Glomerular endothelial cell (primary cell): Measurements from ENCODE around the gene MAP2K6.

GRCh38 chr17:68991511-68992482, 36.6 kb upstream of the ABCA8 start:
- RAMPAGE, long total RNA = no peak

- RAMPAGE, long total RNA = no peak
Measured at GRCh38 chr17:69059553-69060396, 952 bp downstream of the ABCA9 start.

DNA sequence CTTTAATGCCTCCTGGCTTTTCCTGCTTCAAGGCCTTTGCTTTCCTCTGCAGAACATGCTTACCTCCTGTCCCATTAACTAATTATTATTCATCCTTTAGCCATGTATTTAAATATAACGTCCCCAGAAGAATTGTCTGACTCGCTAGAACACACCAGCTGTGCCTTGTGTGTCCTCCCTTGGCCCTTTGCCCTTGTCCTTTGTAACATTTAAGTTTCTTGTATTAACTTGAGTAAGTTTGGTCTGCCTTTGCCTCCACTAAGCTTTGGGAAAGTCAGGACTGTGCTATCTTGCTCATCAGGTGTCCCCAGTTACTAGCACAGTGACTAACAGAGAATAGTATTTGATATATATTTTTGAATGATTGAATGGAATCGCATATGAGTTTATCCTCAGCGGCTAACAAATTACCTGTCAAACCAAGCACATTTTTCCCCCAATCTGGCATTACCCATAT, 29.7 kb upstream of the ABCA9 start:
- RAMPAGE, long total RNA = no peak

- RAMPAGE, long total RNA = no peak
Measured at GRCh38 chr17:69414313-69415336, at the start of gene MAP2K6. MAP2K6 (plus strand) TSS chr17:69414697.

DNA sequence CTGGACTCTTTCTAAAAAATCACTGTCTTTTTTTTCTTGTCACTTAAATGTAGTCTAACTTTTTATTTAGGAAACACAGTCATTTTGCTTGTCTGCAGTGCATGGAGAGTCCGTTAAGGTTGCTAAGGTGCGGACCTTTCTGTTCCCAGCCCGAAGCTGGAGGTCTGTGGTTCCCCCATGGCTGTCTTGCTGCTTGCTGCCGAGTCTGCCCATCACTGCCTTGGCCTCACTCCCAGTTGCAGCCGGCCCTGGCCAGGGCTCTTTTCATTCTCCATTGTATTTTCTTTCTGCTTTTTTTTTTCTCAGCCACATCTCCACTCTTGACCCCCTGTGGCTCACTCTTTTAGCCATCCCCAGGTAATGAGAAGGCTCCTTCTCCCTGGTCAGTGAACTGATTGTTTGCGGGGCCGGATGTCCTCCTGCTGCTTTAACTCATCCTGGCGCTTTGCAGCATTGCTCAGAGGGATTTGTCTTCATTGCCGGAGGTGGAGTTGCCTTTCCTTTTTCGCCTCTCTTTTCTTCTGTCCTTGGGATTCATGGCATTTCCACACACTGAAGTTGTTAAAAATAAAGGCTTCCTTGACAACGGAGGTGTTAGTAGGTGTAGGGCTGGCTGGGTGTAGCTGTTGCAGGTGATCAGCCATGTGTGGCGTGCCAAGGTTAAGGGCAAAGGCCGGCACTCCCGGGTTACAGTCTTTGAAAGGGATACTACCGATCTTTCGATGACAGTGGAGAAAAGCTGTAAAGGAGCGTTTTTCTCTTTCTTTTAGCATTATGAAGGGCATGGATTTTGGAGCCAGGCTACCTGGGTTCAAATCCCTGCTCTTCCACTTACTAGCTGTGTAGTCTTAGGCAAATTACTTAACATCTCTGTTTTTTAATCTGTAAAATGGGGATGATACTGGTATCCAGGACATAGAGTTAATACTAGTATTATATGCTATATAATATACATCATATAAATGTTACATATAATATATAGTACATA, 34.1 kb downstream of the MAP2K6 start:
- RAMPAGE, long total RNA = no peak

DNA sequence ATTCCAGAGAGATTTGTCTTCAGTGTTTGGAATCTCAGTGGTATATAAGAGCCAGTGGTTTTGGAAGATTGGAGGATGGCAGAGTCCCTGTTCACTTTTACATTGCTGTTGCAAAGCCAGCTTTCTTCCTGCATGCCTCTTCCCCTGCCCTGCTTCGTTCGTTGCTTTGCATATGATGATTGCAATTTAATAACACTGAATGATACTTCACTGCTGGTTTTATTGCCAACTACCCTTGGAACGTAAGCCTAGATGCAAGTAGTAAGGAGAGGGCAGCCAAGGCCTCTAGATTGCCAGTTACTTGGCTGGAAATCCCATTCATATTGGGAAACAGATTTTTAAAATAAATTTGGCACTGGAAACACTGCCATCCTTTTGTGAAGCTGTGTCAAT, 86.3 kb downstream of the MAP2K6 start:
- RAMPAGE, long total RNA = no peak

DNA sequence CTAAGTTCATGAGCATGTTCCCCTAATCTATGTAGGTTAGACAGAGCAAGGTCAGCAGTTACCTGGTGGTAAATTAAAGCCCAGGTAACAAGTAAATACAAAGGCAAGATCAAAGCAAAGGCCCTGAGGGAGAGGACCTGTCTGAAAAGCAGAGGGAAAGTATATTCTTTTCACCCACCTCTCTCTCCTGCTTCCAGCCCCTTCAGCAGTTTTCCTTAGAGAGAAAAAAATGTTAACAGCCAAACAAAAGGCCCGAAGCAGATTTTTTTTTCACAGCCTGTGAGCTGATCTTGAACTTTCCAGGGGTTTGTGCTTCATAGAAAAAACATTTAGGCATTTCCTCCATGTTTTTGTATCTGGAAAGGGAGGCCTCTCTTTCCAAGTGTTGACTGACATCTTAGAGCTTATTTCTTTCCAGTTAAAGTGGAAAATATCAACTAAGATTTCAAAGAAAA, 302.8 kb downstream of the MAP2K6 start:
- RAMPAGE, long total RNA = no peak

- RAMPAGE, long total RNA = no peak
Measured at GRCh38 chr17:71441065-71441399, 679.8 kb upstream of the SOX9 start.

- RAMPAGE, long total RNA = no peak
Measured at GRCh38 chr17:71544873-71545375, 575.9 kb upstream of the SOX9 start.

- RAMPAGE, long total RNA = no peak
Measured at GRCh38 chr17:72126382-72127150, 5.7 kb downstream of the SOX9 start.

DNA sequence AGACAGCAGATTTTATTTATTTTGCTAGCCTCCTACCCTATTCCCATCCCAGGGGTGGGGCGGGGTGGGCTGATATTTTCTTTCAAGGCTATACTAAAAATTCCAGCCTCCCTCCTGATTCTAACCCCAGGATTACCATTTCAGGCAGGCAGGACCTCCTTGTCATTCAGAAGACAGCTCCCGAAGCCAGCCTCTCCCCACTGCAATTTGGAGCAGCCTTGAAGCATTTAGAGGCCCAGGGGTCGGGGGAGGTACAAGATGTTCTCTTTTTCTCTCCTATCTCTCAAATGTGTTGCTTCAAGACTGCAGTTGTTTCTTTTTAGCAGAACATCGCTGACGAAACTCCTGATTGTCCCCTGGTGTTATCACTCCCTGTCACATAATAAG, 71.0 kb downstream of the SOX9 start:
- RAMPAGE, long total RNA = no peak

DNA sequence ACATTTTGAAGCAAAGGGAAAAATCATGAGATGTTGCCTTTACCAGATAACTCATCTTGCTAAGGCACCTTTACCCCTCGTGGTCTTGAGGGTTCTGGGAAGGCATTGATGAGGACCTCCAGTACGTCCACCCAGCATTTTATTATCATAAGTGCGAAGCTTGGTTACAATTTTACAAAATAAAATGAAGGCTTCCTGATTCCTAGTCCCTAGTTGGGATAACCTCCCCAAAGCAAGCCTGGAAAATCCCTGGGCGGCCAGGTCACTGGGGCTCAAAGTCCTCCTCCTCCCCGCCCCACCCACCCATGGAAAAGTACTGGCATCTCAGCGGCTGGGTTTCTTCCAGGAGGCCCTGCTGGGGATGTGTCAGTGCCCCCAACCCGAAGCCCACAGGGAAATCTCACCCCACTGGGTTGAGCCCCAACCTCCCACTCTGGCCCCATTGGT, 324.2 kb downstream of the SOX9 start:
- RAMPAGE, long total RNA = no peak

DNA sequence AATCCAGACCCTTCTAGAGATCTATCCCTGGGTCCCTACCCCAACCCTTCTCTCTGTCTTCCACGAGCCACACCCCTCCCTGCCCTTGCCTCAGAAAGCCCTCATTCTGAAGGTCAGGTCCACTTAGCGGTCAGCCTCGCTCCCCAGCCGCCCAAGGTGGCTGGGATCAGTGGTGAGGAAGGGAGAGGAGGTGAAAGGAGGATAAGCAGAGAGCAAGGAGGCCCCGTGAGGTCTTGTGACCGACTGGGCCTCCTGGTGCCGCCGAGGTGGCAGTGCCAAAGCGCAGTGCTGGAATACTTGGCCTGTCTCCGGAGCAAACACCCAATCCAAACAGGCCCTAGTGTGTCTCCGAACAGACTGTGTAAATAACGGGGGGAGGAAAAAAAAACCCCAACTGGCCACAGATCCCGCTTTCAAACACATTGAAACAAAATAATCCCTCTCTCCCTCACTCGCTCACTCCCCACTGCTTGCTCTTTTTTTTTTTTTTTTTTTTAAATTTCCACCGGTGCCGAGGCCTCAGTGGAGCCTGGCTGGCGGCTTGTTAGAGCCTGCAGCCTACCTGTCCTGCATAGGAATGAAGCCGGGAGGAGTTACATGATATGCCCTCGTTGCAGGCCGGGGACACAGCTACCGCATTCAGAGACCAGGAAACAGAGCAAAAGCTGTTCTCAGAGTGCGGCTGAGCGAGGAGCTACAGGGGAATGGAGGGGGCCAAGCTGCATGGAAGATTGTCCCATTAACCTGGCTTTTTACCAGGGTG, 381.0 kb downstream of the SOX9 start:
- RAMPAGE, long total RNA = no peak

GRCh38 chr17:72540103-72540807, 419.4 kb downstream of the SOX9 start:
- RAMPAGE, long total RNA = no peak

DNA sequence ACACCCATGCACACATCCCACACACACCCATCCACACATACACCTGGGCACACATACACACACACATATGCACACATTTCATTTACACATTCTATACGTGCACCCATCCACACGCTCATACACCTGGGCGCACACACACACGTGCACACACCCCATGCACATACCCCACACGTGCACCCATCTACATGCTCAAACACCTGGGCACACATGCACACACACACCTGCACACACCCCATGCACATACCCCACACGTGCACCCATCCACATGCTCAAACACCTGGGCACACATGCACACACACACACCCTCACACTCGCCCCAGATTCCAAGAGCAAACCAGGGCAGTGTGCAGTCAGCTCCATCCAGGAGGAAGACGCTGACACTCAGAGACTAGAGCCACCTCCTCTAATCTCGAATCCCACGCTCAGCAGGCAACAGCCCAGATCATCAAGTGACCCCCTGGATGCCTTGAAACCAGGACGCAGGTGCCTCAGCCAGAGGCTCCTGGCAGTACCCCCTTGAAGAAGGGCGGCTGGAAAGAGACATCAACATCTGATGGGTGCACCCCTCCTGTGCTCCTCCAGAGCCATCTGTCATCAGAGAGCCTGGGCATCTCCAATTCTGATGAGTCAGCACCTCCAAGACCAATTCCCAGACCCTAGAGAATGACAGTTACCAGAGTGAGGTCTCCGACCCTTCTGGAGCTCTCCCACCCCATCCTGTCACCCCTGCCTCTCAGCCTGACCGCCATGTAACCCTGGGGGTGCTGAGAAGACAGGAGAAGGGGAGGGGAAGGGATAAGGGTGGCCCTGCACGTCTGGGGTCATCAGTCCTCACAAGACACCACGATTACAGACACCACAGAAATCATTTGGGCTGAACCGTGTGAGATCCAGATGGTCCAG, 433.5 kb downstream of the SOX9 start:
- RAMPAGE, long total RNA = no peak

DNA sequence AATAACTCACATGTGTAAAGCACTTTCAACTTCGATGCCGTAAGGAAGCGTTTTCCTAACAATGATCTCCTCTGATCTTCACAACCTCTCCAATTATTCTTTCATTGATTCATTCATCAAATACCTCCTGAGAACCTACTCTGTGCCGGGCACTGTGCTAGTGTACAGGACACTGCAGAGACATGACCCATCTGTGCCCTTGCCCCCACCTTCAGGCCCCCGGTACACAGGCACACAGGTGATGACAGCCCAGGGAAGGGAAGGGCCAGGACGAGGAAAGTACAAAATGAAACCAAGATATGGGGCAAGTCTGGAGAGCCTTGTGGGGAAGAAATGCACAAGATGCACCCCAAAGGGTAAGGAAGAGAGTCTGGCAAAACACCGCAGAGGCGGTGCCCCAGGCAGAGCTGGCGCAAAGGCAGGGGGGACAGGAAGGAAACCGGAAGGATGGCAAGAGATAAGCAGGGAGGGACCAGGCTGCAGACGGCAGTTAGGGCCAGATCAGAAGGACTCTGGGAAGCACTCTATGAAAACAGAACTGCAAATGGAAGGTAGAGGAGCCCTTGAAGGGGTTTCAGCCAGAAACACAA, 81.5 kb downstream of the SLC39A11 start:
- RAMPAGE, long total RNA = no peak

- RAMPAGE, long total RNA = no peak
Measured at GRCh38 chr17:73205107-73206449, 12.7 kb downstream of the COG1 start.

DNA sequence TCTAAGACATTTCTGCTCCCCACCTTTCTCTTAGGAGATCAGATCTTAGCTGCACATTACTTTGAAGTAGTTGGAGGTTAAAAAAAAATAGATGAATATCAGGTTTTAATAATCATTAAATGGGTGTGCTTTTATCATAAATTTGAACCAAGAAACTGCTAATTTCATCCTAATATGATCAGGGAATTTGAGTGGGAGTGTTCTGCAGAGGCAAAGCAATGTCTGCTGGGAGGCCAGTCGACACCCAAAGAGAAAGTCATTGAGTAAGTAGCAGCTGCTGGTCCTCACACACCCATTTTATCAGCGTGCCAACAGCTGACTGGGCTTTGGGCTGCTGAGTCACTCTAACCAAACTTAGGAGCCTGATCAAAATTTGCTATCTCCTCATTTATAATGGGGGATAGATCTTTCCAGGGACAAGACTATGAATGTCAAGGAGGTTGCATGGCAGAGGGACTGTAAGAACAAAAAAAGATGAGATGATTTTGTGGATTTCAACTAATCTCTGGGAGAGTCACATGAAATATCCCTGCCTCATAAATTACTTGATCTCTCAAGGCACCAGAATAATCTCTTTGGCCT, 3.5 kb downstream of the FAM104A start:
- RAMPAGE, long total RNA = no peak

GRCh38 chr17:73267655-73268386, 6.1 kb upstream of the CPSF4L start:
- RAMPAGE, long total RNA = no peak

DNA sequence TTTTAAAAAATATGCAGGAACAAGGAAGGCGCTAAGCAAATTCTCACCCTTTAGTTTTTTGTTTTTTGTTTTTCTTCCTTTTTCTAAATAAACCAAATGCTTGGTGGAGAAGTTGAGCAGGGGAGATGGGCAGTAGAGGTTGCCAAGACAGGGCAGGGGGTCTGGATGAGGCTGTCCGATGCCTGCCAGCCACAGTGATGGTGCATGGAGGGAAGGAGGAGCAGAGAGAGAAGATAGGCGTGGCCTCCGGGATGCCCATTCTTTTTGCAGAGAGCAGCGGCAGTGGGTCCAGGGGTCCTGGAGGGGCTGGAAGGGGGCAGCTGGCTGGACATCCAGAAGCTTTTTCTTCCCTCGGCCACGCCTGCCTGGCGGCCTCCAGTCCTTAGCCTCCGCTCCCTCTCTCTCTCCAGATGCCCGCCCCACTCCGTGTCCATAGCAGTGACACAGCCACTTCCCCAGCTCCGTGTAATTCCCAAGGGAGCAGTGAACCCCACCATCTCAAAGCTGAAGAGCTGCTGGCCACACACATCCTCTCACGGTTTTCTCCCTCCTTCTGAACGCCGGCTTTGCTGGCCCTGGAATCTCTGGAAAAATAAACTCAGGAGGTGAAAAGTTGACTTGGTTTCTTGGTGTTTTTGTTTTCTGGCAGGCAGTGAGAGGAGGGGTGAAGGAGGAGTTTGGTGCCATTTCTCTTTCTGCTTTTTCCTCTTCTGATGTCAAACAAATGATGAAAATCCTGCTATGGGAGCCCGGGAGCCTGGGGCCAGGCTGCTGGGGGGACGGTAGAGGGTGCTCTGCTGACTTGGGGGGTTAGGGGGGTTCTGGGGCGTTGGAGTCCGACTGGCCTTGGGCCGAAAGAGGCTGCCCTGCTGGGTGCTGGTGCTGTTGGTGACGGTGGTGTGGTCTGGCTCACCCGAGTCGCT, 26.3 kb upstream of the CDC42EP4 start:
- RAMPAGE, long total RNA = no peak